AG10803 (cell line): ENCODE results near the genes NFE2, MUCL1 and OR10A7.

DNA sequence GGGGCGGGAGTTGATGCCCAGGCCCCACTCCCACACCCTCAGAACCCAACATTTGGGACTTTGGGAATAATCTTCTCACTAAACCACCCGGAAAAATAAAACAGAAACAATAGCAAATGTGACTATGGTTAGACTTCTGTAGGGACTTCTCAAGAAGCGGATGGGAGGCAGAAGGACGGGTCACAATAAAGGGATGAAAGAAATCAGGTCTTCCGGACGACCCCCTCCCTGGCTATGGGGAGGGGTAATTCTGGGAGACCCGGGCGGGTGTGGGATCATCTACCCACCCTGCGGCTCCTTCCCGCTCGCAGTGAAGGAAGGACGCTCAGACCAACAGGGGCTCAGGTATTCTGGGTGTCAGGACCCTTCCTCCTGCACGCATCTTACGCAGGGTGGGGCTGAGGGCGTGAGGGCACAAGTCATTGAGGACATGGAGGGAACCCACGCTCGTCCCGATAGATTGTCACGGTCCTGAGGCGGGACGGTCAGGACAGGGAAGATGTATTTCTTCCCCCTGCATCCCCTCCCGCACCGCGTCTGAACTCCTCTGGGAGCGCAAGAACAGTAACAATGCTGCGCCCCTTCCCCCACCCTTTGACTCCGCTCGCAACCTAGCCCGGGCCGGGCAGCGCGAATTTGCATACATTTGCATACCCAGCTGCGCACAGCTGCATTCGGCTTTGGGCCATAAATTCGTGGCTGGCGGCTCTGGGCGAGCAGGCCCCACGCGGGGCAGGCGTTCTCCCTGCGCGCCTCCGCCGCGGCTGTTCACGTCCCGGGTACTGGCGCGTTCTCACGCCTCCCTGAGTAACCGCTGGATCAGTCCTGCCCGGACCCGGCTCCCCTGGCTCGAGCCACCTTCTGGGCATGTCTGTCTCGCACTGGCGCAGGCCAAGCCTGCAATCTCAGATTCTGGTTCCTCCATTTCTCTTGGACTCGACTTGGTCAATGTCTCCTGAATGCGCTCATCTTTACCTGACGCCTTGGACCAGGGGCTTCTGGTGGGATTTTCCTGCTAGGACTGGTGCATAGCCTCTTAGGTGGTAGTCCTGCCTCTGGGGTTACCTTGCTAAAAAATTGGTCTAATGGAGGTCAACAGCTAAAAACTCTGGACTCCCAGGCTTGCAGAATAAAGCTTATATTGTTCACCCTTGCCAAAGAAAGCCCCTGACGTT, 29.0 kb upstream of the SMUG1 start:
- RRBS = 11% methylated on average over 6 of the region's 60 CpGs

GRCh38 chr12:54282625-54283441, 2.3 kb downstream of the HNRNPA1 start:
- RRBS = no CpG with 5 or more reads among the region's 14 CpGs

DNA sequence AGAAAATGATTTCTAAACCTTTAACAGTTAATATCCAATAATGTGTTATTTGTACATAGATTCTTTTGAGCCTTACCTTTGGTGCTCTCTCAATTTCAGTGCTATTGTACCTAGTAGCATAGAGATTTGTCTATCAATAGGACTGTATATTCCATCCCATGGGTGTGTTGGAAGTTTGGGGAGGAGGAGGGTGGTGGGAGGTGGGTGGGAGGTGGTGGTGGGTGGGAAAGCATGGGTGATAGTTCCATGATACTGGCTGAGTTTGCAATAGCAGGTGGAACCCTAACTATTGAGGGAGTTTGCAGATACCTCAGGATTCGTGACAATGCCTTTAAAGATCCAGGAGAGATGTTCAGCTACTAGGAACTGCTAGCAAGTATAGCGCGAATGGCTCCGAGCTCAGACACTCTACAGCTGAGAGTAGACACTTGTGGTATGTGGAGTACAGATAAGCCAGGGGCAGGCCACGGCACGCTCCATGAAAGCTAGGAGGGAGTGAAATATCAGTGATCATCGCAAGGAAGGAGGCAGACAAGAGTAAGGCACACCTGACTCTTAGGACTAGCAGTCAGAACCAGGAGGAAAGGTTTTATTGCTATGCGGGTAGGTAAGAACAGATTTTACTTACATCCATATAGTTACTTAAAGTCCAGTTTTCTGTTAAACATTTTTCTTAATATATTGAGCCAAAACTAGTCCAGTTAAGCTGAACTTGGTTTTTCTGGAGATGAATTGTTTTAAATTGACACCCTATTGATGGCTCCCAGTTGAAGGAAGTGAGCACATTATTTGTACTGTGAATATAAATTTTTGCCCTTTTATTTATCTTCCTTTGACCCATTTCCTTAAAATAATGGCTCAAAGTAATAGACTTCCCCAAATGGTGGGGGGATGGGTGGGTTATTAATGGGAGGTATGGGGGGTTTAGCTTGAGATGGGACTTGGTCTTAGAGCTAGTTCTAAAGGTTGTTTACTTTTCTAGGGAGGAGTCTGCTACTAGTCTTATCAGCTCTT, 5.5 kb downstream of the HNRNPA1 start:
- RRBS = no CpG with 5 or more reads among the region's 8 CpGs

GRCh38 chr12:54300446-54301732, at the start of gene NFE2:
NFE2 (minus strand) TSS chr12:54301015.
- RRBS = 5% methylated on average over 3 of the region's 29 CpGs

- RRBS = no CpG with 5 or more reads among the region's 18 CpGs
These were observed 5.5 kb downstream of the GPR84 start for GRCh38 chr12:54358672-54359288.

DNA sequence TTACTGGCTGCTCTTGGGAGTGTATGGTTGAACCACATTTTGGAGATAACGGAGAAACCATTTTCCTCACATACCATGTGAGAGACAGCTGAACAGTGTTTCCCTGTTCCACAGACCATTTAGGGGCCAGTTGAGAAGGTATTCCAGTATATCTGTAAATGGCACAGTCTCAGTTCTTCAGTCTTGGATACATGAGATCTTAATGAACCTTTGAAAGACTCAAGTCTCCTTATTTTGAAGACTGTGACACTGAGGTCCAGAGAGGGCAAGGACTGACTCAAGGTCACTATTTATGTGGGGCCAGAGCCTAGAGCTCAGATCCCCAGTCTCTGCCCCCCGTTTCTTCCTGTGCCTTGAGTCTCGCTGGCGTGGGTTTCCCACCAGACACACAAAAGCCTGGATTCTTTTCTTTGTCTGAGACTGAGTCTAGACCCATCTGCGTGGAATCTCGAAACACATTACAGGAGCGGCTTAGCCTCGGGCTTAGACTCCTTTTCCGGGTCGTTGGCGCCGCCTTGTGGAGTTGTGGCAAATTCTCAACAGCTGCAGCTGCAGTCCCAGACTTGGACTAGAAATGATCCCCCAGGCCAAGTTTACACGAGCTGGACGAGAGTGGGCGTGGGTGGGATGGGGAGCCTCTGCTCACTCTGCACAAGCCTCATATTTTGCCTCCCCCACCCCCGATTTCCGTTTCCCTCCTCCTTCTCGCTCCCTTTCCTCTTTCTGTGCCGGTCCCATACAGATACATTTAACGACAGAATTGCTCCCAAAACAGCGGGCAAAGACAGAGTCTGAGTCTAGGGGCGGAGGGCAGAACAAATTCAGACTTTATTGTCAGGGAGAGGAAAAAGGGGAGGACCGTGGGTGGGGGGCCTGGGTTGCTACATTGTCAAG, 4.3 kb upstream of the GPR84 start:
- RRBS = no CpG with 5 or more reads among the region's 23 CpGs

DNA sequence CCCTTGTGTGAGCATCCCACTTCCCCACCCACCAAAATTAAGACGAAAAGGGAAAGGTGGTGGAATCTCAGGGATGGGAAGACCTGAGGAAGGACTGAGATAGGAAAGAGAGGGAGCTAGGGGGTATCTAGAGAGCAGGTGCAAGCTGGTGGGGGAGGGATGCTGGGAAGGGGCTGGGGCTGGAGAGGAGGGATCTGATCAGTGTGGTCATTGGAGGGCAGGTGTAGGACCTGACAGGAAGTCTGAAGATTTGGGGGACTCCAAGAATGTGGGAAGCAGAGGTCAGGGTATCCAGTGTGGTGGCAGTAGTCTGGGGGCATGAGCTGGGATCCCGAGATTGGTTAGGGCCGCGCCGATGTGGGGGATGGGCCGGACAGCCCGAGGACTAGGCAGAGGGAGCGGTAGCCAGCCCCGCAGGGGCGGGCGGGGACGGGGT, 5.9 kb downstream of the ZNF385A start:
- RRBS = no CpG with 5 or more reads among the region's 12 CpGs

- RRBS = 3% methylated on average over 5 of the region's 41 CpGs
These were observed 5.5 kb downstream of the ZNF385A start for GRCh38 chr12:54379008-54379485.

DNA sequence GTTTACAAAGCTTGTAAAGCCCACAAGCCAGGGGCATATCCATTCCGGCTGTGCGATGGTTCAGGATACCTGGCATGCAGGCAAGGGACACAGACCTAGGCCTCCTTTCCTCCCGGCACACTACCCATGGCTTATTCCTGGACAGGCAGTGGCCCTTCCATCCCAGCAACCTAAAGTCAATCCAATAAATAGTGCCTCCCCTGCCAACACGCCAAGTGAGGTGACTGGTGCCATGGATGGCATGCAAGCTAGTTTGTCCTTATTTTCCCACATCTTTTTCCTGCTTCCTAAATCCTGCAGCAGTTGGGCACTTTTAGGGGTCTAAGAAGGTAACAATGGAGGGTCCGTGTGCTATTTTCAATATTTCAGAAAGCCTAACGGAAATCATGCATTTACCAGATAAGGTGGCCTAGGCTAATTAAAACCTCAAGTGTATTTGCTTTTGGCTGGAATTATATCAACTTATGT, 5.0 kb downstream of the ITGA5 start:
- RRBS = 87% methylated on average over 3 of the region's 6 CpGs

DNA sequence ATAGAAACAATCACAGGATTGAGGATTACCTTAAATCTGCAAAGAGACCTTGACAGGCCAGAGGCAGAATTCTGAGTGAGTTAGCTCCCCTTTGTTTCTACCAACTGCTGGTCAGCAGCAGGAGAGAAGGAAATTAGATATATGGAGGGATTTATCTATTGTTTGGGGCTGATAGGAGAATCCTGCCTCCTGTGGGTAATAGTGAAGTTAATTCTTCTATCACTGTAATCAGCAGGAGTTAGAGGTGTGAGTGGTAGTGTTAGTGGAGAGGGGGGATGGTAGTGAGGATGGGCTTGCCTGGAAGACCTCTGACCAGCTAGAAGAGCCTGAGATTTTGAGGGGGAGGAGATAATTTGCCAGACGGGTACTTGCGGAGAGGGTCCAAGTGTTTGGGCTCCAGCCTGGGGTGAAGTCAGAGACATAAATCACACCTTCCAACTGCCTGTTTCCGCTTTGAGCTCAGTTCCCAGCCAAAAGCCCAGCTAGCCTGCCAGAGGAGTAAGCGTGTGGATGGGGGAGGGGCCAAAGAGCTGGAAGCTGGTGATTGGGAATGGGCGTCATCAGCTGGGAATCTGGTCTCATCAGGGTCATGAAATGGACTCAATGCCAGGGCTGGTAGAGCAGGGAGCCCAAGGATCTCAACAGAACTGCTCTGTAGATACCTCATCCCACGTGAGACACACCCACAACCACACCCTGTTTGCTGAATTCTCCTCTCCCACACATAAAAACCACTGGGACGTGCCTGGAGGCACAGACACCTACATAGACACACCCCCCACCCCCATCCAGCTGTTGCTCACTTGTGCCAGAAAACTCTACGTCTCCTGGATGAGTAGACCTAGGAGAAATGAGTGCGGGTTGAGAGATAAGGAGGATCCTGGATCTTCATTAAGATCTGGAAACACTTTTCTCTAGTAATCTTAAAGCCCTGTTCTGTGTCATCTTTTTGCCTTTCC, 13.1 kb upstream of the ITGA5 start:
- RRBS = no CpG with 5 or more reads among the region's 9 CpGs

- RRBS = no CpG with 5 or more reads among the region's 1 CpG
These were observed 75.3 kb upstream of the DCD start for GRCh38 chr12:54723559-54723758.

DNA sequence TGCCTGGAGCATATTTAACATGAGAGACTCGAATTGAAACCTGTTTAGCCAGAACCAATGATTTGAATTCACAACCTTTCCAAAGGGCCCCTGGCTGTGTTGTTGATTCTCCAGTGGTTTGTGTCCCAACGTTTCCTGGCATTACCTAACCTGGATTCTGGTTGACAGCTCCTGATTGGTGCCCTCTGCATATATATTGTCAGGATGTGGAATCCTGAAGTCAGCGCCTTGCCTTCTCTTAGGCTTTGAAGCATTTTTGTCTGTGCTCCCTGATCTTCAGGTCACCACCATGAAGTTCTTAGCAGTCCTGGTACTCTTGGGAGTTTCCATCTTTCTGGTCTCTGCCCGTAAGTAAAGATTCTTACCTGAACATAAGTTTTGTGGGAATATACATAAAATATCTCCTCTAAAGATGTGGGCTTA, at the start of gene MUCL1:
Gene MUCL1 (plus strand): TSS at position 223 of the 423 bp plus-strand sequence.
- RRBS = no CpG with 5 or more reads among the region's 4 CpGs

- RRBS = no CpG with 5 or more reads among the region's 2 CpGs
These were observed at the start of gene OR10A7 for GRCh38 chr12:55220778-55221263. OR10A7 (plus strand) TSS chr12:55221025.

GRCh38 chr12:55694744-55695313, 12.9 kb downstream of the ITGA7 start:
- RRBS = no CpG with 5 or more reads among the region's 7 CpGs

GRCh38 chr12:55708650-55709395, 1.1 kb upstream of the ITGA7 start:
- RRBS = no CpG with 5 or more reads among the region's 4 CpGs

DNA sequence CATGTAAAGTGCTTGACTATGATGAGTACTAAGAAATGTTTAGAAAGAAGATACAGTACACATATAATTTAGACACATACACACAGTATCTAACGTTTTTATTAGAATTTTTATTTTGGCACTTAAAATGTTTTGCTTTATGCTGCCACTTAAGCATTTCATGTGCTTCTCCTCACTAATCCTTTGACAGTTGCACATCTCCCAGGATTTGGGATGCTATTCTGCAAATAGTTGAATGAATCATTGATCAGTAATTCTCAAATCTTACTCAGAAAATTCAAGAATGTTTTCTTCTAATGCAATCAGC, 2.3 kb upstream of the BLOC1S1 start:
- RRBS = no CpG with 5 or more reads among the region's 1 CpG

DNA sequence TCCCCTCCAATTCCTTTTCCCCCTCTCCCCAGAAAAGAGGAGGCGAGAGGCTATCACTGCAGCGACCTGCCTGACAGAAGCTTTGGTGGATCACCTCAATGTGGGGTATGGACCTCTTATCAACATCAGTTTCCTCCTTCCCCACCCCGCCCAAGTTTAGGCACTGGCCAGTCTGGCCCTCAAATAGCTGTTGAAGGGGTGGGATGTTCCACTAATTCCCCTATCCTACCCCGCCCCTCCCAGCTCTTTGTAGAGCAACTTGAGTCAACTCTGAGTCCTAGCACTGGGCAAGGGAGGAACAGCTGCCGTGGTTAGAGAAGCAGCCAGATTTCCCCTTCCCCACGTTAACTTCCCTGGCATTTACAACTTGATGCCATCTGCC, 1.0 kb downstream of the BLOC1S1 start:
- RRBS = no CpG with 5 or more reads among the region's 6 CpGs

DNA sequence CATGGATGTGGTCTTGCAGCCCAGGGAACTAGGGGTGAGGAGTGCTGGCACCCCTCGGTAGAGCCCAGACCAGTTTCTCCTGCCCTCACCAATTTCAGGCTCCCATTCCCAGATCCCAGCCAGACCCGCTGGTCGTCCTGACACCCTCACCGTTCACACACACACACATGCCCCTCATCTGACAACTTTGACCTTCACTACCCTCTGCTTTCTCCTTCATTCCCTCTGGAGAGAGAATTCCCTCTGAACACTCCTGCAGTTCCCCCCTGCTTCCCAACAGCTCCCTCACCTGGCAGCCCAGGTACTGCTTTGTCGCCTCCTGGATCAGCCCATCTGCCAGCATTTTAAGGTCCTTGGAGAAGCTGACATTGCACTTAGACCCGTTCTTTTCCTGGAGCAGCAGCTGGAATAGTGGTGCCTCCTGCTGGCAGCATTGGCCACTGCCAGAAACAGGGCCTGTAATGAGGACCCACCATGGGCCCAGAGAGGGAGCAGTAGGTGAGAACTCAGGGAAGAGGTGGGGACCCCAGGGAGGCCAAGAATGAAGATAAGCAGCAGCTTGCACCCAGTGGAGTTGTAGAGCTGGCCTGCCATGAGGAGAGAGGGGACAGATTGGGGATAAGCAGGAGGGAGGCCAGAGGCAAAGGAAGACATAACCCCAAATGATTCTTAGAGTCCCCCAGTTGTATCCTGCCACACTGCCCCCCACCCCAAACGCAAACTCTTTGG, 5.8 kb upstream of the GDF11 start:
- RRBS = no CpG with 5 or more reads among the region's 7 CpGs

DNA sequence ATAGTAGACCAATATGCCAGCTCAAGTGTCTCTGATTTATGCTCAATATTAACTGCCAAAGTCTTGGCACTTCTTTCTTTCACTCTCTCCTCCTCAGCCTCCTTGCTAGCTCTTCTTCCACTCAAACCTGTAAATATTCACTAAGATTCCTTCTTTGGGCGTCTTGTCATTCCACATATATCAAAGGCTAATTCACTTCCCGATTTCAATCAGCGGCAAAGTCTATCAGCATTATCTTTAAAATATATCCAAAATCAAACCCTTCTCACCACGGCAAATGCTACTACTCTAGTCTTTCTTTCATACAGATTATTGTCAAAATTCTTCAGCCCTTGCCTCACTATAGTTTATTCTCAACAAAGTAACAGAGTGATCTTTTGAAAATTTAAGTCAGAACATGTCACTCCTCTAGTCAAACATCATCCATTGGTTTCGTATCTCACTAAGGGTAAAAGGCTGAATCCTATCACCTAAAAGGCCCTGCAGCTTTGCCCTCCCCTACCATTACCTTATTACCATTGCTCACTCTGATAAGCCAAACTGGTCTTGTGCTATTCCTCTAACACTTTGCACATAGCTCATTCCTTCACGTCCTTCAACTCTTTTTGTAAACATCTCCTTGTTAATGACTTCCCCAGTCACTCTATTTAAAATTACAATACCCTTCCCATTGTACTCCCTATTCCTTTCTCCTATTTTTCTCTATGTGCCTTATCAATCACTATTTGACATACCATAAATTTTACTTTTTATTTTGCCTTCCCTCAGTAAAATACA, 5.7 kb downstream of the SARNP start:
- RRBS = no CpG with 5 or more reads among the region's 6 CpGs

DNA sequence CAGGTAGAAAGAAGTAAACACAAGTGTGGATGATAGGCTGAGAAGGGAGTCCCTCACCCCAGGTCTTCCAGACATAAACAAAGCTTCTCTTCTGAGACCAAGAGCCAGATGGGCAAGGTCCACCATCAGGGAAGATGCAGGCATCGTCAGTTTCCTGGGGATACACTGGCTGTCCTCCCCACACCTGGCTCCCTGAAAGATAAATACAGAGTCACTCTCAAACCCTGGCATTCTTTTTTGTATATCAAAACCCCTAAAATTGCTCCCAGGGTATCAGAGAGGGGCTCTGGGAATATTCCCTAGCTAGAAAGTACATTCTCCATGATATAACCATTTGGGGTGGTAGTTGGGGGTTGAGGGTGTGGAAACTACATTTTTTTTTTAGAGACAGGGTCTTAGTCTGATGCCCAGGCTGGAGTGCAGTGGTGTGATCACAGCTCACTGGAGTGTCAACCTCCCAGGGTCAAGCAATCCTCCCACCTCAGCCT, 7.4 kb downstream of the PMEL start:
- RRBS = no CpG with 5 or more reads among the region's 1 CpG